ENCODE measurements around a stretch of chr15.

- PRO-cap: no peak
Measured at GRCh38 chr15:38652925-38653541, 88.4 kb upstream of the RASGRP1 start.

DNA sequence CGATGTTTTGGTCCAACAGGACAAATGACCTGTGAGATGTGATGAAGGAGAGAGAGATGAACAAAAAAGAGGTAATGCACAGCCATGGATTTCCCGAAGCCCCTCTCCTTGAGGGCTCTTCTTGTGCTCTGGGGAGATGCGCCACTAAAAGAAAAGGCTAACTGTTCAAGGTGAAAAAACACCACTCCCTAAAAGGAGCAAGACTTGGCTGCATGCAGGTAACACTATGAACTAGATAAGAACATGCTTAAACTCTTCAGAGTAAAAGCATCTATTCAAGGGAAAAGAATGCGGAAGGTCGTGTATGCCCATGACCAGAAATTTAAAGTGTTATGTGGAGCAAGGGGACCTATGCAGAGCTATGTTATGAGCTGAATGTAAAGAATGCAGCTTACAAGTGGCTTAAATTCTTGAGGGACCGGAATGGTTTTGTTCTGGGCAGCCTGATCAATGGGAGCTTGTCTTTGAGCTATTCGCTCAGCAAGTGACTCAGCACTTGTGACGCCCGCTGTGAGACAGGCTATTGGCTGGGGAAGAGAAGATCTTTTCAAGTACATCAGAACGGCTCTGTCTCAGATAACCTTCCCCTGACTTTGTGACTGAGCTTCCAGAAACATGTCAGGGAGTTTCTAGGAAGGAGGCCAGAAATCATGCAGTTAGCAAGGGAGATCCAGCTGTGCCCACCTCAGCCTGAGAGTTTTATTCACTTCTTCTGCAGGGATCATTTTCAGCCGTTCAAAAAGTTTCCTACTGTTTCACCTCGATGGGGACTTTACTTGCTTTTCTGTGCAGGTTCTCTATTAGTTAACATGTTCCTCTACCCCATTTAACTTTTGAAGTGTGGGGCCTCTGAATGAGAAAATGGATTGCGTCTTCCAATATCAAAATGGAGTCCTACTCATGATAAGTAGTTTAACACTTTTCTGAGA, 367.4 kb upstream of the THBS1 start:
- PRO-cap: no peak

- PRO-cap: no peak
Measured at GRCh38 chr15:39360337-39360833, 220.5 kb upstream of the THBS1 start.

DNA sequence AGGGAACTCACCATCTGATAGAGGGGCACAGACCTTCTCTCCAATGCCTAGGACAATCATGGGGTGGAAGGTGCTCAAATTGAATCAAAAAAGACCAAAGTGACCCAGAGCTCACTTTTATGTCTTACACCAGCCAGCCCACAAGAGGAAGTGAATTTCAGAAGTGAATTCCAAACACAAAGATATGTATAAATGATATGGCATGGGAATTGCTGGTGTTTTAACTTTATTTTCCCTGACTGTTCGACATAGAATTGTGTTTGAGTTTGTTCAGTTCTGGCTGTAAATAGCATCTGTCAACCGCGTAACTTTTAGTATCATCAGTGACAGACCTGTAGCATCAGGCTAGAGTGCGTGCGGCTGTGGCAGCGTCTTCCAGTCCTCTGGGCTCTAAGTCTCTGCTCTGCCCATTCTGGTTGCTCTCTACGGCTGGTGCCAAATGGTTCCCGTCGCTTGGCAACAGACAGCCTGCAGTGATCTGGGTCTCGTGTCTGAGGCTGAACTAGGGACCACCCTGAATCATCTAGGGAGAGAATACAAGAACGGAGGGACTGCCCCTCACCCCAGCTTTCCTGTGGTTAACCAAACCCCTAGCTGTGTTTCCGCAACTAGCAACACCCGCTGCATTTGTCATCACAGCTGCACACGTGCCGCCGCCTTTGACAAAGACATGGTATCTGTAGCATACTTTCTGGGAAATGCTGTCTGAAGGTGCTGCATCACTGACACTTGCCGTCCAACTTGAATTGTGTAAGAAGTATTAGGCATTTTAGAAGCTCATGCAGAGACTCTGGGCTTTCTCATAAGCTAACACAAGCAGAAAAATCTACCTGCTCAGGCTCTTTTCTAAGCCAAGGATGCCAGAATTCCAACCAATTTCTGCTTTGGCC, 153.9 kb upstream of the THBS1 start:
- PRO-cap: unidirectional peak, minus-strand start at position 385 of the sequence

DNA sequence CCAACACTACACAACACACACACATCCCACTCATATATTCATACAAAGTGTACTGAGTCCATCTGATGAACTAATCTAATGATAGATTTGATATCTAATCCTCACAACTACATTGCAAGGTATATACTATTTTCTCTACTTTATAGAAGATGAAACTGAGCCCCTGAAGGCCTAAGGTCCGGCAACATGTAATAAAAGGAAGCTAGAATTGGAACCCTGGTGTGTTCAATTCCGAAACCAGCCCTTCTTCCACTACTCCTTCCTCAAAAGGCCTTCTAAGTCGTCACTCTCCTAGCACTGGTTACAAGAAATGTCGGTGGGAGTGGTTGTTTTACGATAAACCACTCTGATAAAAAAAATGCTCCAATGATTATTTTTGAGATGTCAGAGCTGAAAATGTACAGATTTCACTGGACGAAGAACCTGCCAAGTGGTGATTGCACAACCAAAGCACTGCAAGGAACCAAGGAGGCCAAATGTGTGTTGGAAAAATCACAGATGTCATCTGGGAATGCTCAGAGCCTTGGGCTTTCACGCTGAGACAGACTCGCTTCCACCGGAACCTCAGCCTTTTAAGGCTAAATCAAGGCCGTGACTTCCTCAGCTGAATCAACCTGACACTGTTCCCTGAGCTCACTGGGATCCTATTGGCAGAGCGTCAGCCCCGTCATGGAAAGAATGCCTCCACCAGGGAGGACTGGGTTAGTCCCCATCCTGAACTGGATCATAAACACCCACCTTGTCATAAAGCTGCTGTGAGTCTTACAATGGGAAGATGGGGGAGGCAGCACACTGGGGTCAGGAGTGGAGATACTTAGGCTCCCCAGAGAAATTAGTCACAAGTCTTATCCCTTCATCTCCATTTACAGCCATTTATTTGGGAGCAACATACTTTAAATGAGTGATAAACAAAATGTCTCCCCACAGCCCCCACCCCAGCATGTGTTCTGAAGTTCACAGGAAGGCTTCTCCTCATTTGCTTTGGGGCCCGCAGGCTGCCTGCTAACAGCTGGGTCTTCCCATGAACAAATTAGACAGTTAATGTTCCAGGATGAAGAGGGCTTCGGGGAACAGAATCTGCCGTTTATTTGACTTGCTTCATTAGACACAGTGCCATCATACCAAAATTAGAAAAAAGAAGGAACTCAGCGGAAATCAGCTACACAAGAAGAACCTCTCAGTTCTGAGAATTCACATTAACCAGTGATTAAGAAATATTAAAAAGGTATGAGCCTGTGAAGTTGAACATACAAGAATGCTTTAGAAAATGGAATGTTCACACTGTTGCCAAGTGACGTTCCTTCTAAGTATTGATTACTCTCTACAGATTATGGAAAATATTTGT, 107.9 kb upstream of the THBS1 start:
- PRO-cap: bidirectional peak, plus-strand start at position 756 of the sequence, minus-strand start at position 547 of the sequence

DNA sequence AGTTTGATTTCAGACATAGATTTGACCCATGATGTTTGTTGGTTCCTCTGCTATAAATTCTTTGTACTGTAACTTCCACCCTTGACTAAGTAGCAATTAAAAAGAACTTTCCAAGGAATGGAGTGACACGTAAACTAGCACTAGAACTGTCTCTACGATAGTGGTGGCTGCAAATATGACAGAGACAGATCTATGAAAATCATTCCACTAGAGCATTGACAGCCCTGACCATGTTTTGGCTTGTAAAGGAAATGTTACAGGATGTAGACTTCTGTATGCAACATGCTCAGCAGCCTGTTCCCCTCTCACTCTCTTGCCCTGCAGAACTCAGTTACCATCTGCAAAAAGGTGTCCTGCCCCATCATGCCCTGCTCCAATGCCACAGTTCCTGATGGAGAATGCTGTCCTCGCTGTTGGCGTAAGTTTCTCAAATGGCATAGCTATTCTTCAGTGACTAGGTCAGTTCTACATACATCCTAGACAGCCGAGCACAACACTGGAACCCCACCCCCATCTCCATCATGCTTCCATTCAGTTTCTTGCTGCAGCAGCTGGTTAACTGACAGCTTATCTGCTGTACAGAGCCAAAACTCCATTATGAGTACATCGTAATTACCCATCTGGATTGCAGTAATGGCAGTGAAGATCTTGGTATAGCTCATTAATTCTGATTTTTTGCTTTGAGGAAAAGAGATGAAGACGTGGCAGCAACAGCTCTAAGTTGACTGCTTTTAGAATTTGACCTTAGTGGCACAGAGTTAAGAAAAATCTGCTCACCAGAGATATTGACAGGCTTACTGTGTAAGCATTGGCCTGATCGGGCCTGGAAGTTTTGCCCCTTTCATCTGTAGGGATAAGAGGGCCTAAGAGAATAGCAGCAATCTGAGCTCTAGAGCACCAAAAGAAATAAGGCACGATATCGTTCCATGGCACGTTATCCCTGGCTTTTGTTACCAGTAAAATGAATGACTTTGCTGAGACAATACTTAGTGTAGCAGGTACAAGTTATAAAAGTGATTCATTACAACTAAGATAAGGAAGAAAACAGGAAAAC, 4.6 kb downstream of the THBS1 start:
- PRO-cap: no peak

GRCh38 chr15:39592978-39593877, 12.3 kb downstream of the THBS1 start:
- PRO-cap: no peak

GRCh38 chr15:39609116-39610007, 28.5 kb downstream of the THBS1 start:
- PRO-cap: no peak

- PRO-cap: no peak
Measured at GRCh38 chr15:39629820-39630454, 49.1 kb downstream of the THBS1 start.

- PRO-cap: no peak
Measured at GRCh38 chr15:40051557-40052084, 12.6 kb upstream of the SRP14 start.

- PRO-cap: no peak
Measured at GRCh38 chr15:40097661-40098482, 10.8 kb downstream of the BMF start.

- PRO-cap: no peak
Measured at GRCh38 chr15:40106464-40107315, 2.0 kb downstream of the BMF start.

DNA sequence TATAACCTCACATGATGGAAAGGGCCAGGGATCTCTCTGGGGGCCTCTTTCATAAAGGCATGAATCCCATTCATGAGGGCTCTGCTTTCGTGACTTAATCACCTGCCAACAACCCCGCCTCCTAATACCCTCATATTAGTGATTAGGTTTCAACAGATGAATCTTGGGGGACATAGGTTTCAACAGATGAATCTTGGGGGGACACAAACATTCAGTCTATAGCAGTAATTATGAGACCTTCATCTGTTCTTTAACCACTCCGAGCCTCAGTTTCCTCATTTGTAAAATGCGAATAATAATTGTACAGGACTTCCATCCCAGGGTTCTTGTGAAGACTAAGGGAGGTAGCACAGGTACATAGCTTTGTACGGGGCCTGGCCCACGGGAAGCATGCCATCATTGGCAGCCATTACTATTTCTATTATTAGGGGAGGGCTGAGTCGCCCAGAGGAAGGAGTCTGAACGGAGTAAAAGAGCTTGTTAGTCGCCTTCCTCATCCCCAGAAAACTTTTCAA, 10.3 kb downstream of the PAK6 start:
- PRO-cap: no peak

GRCh38 chr15:40296526-40297193, 11.1 kb downstream of the PLCB2 start:
- PRO-cap: no peak

DNA sequence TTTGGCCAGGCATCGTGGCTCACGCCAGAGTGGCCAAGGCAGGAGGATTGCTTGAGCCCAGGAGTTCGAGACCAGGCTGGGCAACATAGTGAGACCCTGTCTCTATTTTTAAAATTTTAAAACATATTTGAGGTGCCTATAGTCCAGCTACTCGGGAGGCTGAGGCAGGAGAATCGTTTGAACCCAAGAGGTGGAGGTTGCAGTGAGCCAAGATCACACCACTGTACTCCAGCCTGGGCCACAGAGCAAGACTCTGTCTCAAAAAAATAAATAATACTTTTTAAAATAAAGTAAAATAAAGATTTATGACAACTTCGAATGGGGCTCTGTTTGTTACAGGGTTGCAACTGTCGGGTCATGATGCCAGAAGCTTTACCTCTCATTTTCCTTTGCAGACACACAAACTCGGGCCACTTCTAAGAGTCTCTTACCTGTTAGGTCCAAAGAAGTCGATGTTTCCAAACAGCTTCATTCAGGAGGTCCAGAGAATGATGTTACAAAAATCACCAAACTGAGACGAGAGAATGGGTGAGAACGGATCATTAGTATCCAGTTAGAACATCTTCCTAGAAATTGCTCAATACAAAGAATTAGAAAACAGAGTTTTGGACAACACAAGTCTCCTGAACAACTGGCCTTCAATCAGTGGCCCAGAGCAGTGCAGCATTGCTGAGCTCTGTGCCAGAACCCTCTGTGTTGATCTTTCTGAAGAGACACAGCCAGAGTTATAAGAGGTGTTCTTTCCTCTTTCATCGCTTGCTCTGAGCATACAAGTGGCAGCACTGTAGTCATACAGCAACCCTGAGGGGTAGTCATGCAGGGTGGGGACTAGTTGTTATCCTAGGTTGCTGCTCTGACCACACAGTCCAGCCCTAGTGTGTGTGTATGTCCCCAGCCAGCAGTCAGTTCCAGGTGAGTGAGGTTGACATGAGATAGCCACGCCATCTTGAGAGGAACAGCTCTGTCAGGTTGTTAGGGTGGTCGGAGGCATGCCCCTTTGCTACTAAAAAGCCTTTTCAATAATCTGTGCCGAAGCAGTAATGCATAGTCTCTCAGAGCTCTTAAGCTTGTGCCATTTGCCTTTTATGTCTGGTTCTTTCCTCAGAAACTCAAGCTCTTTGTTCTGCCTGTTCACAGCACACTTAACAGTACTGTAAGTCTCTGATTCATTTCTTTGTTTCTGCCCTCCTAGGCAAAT, 3.8 kb downstream of the KNSTRN start:
- PRO-cap: no peak

GRCh38 chr15:40406002-40406588, 500 bp downstream of the IVD start:
- PRO-cap: no peak

DNA sequence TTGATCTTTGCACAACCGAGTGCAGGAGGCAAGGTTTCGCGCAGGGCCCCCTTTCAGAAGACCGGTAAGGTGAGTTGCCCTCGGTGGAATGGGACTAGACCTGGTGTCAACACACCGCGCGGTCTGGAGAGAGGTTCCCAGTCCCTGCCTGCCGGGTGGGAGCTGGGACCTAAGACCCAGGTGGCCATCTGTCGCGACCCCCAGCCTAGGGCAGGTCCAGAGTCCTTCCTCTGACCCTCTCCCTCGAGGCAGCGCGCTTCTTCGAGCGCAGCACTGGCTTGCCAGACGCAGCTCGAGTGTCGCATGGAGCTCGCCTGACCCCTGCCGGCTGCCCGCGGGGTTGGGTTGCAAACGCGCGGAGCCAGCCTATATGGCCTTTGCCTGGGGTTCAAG, 16.2 kb downstream of the IVD start:
- PRO-cap: no peak

DNA sequence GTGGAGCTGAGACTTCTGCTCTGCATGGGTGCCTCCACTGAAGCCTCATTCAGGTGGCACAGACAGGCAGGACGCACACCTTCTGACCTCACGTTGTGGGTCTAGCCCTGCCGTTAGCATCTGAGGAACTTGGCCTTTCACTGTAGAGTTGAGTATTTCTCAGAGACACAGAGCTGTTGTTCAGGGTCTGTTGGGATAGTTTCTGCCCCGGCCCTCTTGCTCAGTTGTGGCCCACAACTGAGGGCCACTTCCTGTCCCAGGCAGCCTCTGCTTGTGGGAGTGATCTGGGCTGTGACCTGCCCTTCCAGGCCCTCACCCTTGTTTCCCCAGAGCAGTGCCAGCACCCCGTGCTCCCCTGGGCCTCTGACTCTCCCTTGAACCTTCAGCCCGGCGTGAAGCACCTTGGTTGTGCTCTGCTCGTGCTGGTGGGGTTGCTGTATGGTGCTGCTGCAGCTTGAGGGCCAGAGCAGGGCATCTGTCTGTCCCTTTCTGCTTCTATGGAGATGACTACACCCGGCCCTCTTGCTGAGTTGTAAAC, 11.6 kb downstream of the BAHD1 start:
- PRO-cap: no peak

DNA sequence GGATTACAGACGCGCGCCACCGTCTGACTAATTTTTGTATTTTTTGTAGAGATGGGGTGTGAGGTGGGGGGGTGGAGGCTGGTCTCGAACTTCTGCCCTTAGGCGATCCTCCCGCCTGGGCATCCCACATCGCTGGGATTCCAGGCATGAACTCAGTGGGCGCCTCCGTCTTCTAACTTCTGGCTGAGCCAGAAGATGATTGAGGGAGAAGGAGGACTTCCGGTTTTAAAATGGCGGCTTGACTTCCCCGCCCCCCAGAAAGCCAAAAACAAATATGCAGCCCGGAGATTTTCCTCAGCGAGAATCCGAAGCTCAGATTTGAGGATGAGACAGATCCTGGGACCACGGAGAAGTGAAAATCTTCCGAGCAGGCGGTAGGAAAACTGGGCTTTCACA, 17.0 kb downstream of the CHST14 start:
- PRO-cap: no peak

- PRO-cap: no peak
Measured at GRCh38 chr15:40754511-40755029, 484 bp downstream of the RMDN3 start.